NALM6 (cell line): ENCODE data around the genes TPM3 and IL6R.

- PRO-cap: unidirectional peak, plus-strand start at chr1:153957906
Observed at GRCh38 chr1:153957284-153958033, 953 bp downstream of the CRTC2 start.

GRCh38 chr1:153959100-153959473 lies 675 bp upstream of the CRTC2 start:
- PRO-cap: no peak

- PRO-cap: no peak
Observed at GRCh38 chr1:153973182-153974160, 4.0 kb downstream of the JTB start.

GRCh38 chr1:153981078-153981584 lies 3.7 kb upstream of the JTB start:
- PRO-cap: no peak

- PRO-cap: no peak
Observed at GRCh38 chr1:154022283-154022729, 31.7 kb downstream of the RPS27 start.

- PRO-cap: no peak
Observed at GRCh38 chr1:154116826-154117043, 75.2 kb downstream of the TPM3 start.

GRCh38 chr1:154172140-154172754 lies 19.7 kb downstream of the TPM3 start:
- PRO-cap: no peak

GRCh38 chr1:154178908-154179596 lies 12.8 kb downstream of the TPM3 start:
- PRO-cap: no peak

- PRO-cap: no peak
Observed at GRCh38 chr1:154191813-154192467, at the start of gene TPM3. TPM3 (minus strand) TSS chr1:154192100.

GRCh38 chr1:154277935-154278271 lies 5.5 kb downstream of the HAX1 start:
- PRO-cap: no peak

- PRO-cap: no peak
Observed at GRCh38 chr1:154327128-154327497, 1.8 kb downstream of the ATP8B2 start.

DNA sequence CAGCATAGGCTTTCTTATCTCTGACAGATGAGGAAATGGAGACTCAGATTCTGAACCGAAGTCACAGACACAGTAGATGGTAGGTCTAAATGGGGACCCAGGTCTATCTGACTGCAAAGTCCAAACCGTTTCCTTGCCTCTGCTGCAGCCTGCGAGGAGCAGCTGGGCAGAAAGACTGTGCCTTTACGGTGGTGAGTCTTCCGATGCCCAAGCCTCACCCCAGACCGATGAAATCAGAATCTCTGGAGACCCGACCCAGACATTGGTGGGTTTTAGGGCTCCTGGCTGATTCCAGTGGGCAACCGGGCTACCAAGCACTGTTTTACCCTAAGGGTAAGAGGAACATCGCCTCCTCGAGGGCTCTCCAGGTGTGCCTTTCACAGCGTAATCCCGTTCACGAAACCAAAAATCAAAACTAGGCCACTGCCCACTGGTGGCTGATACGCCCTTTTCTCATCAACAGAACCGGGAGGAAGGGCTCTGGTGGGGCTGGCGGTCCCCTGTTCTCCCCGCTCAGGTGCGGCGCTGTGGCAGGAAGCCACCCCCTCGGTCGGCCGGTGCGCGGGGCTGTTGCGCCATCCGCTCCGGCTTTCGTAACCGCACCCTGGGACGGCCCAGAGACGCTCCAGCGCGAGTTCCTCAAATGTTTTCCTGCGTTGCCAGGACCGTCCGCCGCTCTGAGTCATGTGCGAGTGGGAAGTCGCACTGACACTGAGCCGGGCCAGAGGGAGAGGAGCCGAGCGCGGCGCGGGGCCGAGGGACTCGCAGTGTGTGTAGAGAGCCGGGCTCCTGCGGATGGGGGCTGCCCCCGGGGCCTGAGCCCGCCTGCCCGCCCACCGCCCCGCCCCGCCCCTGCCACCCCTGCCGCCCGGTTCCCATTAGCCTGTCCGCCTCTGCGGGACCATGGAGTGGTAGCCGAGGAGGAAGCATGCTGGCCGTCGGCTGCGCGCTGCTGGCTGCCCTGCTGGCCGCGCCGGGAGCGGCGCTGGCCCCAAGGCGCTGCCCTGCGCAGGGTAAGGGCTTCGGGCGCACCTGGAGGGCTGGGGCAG lies at the start of gene IL6R:
Gene IL6R, plus strand, starts transcription at position 642 of the 1,049 bp plus-strand sequence.
- PRO-cap: no peak

- PRO-cap: no peak
Observed at GRCh38 chr1:154409985-154410930, 5.1 kb downstream of the IL6R start.

GRCh38 chr1:154427316-154428271 lies 22.5 kb downstream of the IL6R start:
- PRO-cap: no peak

- PRO-cap: no peak
Observed at GRCh38 chr1:154430211-154430645, 25.1 kb downstream of the IL6R start.

GRCh38 chr1:154440989-154441508 lies 35.9 kb downstream of the IL6R start:
- PRO-cap: no peak

DNA sequence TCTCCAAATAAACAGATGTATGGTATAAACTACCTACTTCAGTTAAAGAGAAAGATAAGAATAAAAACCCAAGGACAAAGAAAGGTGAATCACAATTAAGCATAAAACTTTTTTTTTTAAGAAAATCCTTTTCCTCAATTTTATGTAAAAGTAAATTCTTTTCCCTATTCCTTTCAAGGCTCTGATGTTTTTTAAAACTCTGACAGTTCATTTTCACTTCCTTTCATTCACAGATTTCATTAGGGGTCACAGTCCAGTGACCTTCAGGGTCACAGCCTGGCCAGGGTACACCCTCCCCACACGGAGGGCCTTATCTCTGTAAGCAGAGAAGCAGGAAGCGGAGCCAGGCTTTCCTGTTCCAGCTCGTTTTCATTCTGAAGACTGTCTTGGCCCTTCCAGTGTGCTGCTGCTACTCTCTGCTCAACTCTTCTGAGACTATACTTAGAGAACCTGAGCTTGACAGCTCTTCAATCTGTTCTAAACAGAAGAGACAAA lies 5.1 kb upstream of the TDRD10 start:
- PRO-cap: bidirectional peak, plus-strand start at position 372 of the sequence, minus-strand start at position 439 of the sequence

DNA sequence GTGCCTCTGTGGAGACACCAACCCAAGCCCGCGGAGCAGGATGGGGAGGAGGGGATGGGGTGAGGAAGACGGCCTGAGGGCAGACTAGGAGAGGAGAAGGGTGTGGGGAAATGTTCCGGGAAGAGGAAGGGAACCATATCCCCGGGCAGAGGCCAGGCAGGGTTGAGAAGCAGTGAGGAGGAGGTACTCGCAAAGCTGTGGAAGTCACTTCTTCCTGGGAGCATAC lies 17.5 kb upstream of the SHE start:
- PRO-cap: no peak

- PRO-cap: no peak
Observed at GRCh38 chr1:154868980-154869764, 909 bp downstream of the KCNN3 start.

DNA sequence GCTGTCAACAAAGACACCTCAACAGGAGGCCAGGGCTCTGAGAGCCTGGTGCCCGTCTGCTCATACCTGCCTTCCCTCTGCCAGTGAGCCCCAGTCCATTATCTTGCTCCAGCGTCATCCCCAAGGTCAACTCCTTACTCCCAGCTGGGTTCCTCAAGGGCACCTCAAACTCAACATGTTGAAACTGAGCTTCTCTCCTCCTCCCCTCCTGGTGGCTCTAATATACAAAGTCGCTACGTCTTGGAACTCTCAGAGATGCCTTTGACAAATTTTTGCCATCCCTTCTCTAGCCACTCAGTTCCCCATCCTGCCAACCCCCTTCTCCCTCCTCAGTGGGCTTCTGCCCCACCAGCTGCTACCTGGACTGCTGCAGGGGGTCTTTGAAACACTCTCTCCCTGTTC lies 3.2 kb downstream of the PBXIP1 start:
- PRO-cap: no peak